Paraaortic lymph node (tissue), 1 donor: ENCODE measurements around the gene KISS1R.

GRCh38 chr19:904108-904635, 8.8 kb downstream of the R3HDM4 start:
- PRO-cap, result no peak

DNA sequence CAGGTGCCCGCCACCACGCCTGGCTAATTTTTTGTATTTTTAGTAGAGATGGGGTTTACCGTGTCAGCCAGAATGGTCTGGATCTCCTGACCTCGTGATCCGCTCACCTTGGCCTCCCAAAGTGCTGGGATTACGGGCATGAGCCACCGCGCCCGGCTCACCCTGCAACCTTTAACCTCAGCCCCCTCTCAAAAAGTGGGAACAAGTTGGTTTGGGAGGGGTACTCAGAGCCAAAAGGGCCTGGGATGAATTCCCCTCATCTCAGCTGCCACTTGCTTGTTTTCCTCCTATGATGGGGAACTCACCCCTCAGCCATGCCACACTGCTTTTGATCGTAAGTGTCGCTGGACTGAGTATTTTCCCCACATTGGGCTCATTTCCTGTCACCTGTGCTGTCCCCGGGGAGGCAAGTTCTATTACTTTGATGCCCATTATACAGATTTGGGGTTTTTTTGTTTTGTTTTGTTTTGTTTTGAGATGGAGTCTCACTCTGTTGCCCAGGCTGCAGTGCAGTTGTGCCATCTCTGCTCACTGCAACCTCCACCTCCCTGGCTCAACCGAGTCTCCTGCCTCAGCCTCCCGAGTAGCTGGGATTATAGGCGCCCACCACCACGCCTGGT, 6.5 kb downstream of the R3HDM4 start:
- PRO-cap, result no peak

- PRO-cap, result no peak
These were observed at the start of gene KISS1R for GRCh38 chr19:916946-917542. Gene KISS1R, plus strand, starts transcription at chr19:917333.

DNA sequence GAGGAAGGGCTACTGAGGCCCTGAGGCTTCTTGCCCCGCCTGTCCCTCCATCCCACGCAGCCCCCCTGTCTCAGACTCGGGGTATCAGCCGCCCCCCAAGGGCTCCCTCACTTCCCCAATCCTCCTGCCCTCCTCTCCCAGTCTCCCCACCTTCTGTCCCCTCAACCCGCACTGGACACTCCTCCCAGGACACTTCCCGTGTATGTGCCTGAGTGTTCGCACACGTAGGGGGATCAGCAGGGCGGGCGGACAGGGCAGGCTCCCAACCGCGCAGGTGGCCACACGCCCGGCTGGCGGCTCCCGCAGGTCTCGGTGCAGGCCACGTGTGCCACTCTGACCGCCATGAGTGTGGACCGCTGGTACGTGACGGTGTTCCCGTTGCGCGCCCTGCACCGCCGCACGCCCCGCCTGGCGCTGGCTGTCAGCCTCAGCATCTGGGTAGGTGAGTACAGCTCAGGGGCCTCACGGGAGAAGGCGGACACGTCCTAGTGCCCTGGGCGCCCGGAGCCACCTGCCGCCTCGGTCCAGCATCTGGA, 2.1 kb downstream of the KISS1R start:
- PRO-cap, result bidirectional peak, plus-strand start at position 451 of the sequence, minus-strand start at position 314 of the sequence

DNA sequence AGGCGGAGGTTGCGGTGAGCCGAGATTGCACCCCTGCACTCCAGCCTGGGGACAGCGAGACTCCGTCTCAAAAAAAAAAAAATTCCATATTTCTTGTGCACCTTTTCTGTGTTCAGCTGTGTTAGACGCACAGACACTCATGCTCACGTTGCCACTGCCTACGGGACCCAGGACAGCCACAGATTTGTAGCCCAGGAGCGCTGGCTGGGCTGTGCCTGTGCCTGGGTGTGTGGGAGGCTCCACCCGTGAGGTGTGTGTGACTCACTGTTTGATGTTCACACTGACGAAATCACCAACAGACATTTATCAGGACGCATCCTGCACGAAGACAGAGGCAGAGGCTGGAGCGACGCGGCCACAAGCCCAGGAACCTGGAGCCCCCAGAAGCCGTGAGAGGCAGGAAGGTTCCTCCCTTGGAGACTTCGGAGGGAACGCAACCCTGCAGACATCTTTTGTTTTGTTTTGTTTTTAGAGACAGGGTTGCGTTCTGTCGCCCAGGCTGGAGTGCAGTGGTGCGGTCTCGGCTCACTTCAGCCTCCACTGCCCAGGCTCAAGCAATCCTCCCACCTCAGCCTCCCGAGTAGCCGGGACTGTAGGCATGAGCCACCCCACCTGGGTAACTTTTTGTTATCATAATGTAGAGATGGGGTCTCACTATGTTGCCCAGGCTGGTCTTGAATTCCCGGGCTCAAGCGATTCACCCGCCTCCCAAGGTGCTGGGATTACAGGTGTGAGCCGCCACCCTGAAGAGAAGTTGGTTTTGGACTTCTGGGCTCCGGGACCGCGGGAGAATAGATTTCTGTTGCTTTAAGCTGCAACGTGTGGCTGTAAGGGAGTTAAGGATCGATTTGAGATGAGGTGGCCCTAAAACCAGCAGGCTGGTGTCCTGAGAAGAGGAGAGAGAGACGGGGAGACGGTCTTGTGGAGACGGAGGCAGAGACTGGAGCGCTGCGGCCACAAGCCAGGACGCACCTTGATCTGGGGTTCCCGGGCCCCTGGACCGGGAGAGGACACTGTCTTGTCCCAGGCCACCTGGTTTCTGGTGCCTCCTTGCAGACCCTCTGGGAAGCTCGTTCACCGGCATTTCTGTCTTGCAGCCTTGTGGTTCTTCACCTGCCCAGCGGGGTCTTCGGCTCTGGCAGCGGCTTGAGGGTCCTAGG, 24.9 kb upstream of the WDR18 start:
- PRO-cap, result no peak

DNA sequence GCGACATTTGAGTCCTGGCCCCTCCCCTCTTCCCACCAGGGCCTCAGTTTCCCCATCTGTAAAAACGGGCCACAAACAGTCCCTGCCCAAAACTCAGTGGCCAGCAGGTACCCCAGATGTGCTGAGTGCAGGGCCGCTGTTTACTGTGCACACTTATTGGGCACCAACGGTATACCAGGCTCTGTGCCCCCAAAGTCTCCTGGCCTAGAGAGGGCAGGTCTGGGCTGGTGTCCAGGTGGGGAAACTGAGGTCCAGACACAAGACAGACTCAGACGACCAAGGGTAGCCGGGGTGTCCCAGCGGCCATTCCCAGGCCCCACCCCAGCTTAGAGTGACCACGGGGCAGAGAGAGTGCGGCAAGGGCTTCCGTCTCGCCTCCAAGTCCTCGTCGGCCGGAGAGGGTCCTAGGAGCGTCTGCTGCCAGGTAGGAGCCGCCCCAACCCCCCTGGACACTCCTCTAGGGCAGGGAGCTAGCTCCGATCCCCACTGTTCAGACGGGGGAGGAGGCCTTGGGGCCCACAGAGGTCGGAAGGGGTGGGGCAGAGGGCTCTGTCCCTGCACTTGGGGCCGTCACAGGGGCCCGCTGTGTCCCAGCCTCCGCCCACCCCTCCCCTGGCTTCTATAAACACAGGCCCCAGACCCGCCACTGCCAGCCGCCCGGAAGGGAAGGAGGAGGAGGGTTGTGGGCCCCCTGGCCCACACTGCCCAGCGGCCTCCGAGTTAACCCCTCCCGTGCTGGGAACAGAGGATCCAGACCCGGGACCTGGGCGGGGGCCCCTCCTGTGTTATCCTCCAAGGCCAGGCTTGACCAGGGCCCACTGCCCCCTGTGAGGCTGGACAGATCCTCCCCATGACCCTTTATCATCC, 23.3 kb upstream of the WDR18 start:
- PRO-cap, result no peak

DNA sequence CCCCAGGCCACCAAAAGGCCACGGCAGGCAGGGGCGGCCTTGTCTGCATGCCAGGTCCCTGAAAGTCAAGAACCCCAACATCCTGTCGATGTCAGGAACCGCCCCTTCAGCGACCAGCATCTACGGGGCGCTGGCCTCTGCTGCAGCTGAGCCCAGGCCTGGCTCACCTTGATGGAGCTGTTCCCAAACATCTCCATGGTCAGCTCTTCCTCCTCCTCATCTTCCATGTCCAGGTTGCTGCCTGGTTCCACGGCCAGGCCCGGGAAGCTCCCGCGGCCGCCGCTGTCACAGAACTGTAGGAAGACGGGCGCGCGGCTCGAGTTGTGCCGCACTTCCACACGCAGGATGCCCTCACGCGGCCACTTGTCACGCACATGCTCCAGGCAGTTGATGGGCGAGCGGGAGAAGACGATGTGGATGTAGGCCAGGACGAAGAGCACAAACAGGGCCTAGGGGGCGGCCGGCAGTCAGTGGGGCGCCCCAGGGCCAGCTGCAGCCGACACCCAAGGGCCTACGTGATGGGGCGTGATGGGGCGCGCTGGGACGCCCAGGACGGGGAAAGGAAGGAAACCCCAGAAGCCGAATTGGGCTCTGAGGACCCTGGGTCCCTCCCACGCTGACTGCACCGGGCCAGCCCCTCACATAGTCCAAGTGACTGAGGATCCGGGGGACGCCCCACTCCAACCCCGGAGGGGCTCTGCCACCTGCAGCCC, 6.7 kb downstream of the TMEM259 start:
- PRO-cap, result no peak

- PRO-cap, result no peak
These were observed 4.7 kb upstream of the ABCA7 start for GRCh38 chr19:1035153-1035601.

- PRO-cap, result no peak
These were observed 1.1 kb downstream of the ABCA7 start for GRCh38 chr19:1040737-1041586.

DNA sequence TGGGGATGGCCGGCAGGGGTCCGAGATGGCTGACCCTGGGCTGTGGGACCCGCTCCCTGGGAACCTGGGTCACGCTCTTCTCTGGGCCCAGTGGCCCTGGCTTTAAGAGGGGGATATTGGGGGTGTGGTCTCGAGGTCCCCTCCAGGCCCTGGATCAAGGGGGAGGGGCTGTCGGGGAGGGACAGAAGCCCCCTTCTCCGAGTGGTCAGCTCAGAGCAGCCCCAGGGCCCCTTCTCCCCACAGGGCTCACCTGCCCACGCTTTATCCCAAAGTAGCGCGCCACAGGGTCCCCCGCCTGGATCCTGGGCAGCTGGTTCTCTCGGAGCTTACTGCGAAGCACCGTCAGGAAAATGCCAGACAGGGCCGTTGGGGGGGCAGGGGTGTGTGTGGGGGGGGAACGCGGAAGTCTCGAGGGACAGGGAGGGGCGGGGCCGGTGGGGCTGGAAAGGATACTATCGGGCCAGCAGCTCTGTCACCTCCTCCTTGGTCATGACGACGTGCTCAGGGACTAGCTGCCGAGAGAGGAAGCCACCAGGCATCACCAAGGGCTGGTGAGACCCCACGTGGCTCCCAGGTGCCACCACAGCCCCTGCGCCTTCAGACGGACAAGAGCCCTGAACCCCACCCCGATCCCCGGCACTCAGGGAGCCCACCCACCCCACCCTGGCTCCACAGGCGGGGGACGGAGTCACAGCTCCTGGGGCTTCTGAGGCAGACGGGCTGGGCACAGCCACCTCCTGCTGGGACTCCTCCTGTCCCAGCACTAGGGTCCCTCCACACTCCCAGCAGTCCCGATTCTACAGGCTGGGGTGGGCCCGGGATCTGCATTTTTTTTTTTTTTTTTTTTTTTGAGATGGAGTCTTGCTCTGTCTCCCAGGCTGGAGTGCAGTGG, 5.3 kb downstream of the POLR2E start:
- PRO-cap, result no peak

- PRO-cap, result no peak
These were observed 4.2 kb upstream of the GPX4 start for GRCh38 chr19:1099533-1099957.

DNA sequence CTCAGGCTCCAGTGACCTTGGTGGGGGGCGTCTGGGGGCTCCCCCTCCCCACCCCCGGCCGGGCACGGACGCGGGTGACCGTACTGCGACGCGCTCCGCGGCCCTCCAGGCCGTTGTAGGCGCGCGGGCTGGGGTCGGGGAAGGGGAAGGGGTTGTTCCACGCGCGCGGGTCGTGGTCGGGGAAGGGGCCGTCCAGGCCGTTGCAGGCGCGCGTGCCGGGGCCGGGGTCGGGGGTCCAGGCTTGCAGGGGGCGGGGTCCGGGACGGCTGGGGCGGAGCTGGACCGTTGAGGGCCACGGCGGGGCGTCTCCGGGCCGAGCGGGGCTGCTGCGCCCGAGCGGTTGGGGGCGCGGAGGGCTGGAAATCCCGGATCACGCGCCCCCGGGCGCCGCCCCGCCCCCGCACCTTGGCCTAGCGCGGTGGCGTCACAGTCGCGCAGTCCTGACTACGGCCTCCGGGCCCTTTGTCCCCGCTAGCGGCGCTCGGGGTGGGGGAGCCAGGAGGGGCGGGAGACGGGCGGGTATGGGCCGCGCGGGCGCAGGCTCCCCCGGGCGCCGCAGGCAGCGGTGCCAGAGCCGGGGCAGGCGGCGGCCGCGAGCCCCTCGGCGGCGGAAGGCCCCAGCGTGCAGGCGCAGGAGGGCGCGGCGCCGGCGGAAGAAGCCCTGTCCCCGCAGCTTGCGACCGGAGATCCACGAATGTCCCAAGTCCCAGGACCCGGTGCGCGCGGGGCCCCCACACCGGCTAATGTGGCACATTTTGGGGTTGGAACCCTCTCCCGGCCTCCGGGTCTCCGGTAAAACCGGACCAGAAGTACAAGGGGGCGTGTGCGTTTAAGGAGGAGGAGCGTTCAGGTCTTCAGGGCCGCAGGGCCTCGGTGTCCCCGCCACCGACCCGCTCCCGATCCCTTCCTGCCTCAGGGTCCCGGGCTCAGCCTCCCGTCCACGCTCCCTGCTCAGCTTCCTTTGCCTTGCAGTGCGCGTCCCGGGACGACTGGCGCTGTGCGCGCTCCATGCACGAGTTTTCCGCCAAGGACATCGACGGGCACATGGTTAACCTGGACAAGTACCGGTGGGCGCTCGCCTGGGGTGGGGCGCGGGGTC, 769 bp downstream of the GPX4 start:
- PRO-cap, result bidirectional peak, plus-strand start at position 437 of the sequence, minus-strand start at position 342 of the sequence

- PRO-cap, result no peak
These were observed 4.5 kb downstream of the GPX4 start for GRCh38 chr19:1108001-1109076.

DNA sequence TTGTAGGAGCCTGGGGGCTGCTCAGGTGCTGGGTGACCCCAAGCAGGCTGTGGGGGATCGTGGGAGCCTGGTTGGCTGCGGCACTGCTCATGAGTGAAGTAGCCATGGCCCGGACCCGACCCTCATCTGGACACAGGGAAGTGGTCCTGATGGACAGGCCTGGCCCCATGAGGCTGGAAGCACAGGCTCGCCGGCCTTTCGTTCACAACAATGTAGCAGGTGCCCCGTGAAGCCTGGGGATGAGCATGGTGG, 6.2 kb downstream of the GPX4 start:
- PRO-cap, result no peak

GRCh38 chr19:1110710-1111357, 7.0 kb downstream of the GPX4 start:
- PRO-cap, result no peak

DNA sequence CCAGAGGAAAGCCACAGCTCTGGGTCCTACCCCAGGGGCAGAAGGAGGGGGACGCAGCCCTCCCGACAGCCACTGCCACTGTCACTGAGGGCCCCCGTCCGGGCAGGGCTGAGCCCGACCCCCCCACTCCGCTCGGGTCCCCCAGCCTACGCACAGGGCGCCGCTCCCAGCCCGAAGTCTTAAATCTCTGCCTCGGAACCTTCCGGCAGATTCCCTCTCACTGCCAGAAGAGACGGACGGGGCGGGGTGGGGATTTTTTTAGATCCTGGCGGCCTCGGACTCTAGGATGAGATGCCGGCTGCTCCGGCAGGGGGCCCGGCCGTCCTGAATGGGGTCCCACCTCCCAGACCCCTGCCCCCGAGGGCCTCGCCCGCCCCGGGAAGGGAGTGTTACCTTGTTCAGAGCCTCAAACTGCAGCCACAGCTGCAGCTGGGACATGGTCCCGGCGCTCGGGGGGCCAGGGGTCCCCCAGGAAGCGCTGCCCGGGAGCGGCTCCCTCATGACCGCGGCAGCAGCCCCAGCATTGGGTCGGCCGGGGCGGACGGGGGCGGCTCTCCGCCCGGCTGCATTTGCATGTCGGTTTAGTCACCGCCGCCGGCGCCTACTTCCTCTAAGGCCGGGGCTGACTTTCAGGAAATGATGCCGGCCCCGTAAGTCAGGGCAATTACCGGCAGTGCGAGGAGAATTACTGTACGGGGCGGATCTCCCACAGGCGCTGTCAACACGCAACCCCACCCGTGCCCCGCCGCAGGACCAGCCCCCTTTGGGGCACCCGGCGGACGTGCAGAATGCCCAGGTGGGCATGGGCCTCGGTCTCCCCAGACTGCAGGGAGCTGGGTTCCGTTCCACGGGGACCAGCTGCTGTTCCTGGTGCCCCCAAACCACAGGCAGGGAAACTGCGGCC, 28.2 kb downstream of the GPX4 start:
- PRO-cap, result bidirectional peak, plus-strand start at position 289 of the sequence, minus-strand start at position 80 of the sequence; bidirectional peak, plus-strand start at position 678 of the sequence, minus-strand start at position 583 of the sequence

DNA sequence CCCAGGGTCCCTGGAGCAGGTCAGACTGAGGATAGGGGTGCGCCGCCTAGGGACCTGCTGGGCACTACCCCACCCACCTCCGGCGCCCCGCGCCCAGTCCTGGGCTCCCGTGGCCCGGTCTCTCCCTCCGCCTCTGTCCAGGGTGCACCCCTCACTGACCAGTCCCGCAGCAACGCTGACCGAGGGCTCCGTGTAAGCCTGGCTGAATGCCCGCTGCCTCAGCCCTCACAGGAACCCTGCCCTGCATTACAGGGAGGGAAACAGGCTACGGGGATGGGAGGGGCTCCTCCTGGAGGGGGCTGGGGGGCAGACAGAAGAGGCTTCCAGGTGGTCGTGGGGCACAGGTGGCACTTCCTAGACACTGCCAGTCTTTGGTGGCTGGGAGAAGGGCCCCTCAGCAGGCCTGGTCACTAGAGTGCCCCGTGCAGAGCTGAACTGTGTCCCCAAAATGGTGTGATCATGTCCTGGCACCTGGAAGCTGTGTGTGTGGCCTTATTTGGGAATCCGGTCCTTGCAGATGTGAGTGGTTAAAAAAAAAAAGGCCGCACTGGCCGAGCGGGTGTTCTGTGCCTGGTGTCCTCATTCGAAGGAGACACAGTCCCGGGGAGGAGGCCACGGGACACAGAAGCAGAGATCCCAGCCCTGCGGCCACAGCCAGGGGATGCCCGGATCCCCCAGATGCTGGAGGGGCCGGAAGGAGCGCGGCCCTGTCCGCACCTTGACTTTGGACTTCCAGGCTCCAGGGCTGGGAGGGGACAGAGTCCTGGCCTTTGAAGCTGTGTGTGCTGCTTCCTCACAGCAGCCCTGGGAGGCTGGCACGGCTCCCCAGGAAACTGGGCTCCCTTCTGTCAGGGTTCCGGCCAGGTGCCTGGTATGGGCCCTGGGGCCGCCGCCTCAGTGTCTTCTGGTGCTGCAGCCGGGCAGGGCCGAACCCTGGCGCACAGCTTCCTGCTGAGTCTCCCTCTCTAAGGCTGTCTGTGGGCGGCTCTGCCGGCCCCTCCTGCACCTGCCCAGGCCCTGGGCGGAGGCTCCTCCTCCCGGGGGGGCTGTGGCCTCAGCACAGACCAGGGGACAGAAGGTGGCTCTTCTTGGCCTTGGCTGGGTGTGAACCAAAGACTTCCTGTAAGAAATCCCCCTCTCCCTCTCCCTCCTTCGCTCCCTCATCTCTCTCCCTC, 32.1 kb downstream of the GPX4 start:
- PRO-cap, result unidirectional peak, minus-strand start at position 942 of the sequence

DNA sequence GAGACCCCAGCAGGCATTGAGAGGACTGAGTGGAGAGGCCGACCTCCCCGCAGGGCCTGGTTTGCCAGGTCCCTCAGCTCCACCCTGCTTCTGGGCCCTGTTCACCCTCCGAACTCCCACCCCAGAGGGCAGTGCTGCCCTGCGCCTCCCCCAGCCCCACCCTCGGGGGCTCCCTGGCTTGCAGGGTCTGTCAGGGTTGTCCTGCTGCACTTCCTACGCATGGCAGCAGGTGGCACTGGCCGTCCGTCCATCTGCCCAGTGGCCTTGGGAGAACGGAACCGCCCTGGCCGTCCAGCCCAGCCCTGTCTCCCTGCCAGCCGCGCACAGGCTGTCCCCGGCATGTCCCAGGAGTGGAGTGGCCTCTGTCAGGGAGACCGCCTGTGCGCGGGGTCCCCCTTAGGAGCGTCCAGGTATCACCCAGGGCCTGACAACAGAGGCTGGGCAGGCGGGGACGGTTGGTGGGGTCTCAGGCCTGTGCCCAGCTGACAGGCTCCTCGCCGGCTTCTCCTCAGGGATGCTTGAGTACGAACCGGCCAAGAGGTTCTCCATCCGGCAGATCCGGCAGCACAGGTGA, 15.9 kb downstream of the STK11 start:
- PRO-cap, result no peak

DNA sequence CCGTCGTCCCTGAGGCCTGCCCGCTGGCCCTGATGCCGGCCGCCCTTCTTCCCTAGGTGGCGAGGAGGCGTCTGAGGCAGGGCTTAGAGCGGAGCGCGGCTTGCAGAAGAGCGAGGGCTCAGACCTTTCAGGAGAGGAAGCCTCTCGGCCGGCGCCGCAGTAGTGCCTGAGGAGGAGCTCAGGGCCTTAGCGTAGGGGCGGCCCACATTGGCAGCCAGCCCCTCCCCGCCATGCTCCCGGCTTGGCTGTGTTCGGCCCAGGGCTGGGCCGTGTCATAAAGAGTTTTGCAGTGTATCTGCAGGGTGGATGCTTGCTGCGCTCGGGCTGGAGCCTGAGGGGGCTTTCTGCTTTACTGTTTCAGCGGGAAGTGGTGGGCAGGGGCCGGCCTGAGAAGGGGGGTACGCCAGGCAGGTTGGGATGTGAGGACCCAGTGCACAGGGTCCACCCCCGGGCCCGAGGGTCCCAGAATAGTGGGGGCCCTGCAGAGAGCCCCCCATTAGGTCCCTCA, 14.2 kb downstream of the CBARP start:
- PRO-cap, result no peak

DNA sequence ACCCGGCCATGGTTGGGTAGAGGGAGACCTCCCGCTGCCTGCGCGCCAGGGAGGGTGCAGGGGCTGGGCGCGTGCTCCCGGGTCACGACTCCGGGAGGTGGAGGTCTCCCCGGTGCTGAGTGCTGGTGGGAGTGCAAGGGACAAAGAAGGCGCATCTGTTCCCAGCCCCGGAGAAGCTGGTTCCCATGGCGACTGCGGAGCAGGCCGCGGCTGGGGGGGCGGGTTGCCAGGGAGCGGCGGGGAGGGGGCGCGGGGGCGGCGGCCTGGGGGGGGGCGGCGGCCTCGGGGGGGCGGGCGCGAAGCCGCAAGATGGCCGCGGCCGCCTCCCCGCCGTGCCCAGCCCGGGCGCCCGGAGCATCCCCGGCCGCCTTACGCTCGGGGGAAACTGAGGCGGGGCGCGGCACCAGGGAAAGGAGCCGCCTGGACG, 1.2 kb downstream of the CBARP start:
- PRO-cap, result no peak